ENCODE measurements around a stretch of chr3.

- RRBS: no CpG with 5 or more reads among the region's 7 CpGs
Measured at GRCh38 chr3:64163794-64164251, 61.4 kb downstream of the PRICKLE2 start.

DNA sequence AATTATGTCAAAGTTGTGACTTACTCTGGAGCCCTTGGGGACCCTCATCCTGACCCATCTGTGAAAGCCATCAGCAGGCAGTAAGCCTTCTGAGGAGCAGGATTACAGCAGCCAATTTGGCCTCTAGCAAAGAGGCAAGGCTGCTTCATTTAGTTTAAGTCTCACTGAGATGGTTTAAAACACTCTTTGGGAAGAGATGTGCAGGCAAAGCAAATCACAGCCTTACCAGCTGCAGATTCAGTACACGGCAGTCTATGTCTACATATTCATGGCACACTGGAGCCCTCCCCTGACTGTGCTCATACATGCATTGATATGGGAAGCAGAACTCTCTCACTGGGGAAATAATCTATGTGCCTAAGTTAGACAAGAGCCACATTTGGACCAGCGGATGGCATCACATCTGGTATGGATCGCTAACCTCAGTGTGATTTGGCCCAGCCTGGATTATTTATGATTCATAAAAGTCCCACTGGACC lies 1.5 kb downstream of the PRICKLE2 start:
- RRBS: no CpG with 5 or more reads among the region's 3 CpGs

DNA sequence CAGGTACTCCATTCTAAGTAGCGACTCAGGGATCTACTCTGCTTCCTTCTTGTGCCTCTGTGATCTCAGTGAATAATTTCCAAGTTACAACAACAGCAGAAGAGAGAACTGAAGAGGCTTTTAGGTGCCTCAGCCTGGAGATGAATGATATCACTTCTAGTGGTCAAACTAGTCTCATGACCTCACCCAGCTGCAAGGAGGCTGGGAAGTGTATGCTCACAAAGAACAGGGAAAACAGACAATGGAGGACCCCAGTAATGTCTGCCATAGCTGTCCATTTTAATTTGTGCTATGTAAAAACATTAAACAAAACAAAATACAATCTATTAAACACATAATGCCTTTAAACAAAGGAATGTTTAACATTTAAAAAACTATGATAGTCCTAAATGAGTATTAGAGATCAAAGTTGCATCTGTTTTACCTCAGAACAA lies 4.7 kb upstream of the PRICKLE2 start:
- RRBS: no CpG with 5 or more reads among the region's 1 CpG

GRCh38 chr3:64413661-64414074 lies 188.4 kb upstream of the PRICKLE2 start:
- RRBS: no CpG with 5 or more reads among the region's 3 CpGs

GRCh38 chr3:64462135-64462486 lies 225.7 kb downstream of the ADAMTS9 start:
- RRBS: no CpG with 5 or more reads among the region's 6 CpGs

GRCh38 chr3:64650378-64650838 lies 37.4 kb downstream of the ADAMTS9 start:
- RRBS: no CpG with 5 or more reads among the region's 3 CpGs

- RRBS: no CpG with 5 or more reads among the region's 1 CpG
Measured at GRCh38 chr3:64676856-64677066, 11.0 kb downstream of the ADAMTS9 start.

DNA sequence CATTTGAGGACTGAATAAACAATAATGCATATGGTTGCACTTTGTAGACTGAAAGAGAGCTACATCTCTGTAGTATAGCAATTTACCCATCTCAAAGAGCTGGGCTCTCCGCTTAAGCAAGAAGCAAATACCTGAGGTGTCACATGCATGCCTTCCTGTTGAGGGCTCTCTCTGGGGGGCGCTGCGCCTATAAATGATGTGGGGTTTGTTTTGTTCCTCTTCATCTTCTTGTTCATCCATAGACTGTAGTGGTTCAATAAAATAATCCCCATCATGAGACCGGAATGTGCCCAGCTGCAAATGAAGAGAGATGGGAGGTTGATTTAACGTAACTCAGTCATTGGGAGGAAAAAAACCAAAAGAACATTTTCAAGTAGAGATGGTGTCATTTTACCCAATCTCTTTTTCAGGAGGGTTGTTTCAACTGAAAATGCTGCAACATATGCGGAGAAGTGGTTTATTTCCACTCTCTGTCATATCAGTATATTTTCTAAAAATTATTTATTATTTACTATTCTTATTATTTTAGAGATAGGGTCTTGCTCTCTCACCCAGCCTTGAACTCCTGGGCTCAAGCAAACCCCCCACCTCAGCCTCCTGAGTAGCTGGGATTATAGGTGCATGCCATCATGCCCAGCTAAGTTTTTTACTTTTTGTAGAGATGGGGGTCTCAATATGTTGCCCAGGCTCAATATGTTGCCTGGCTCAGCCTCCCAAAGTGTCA lies 6.6 kb downstream of the ADAMTS9 start:
- RRBS: no CpG with 5 or more reads among the region's 6 CpGs

DNA sequence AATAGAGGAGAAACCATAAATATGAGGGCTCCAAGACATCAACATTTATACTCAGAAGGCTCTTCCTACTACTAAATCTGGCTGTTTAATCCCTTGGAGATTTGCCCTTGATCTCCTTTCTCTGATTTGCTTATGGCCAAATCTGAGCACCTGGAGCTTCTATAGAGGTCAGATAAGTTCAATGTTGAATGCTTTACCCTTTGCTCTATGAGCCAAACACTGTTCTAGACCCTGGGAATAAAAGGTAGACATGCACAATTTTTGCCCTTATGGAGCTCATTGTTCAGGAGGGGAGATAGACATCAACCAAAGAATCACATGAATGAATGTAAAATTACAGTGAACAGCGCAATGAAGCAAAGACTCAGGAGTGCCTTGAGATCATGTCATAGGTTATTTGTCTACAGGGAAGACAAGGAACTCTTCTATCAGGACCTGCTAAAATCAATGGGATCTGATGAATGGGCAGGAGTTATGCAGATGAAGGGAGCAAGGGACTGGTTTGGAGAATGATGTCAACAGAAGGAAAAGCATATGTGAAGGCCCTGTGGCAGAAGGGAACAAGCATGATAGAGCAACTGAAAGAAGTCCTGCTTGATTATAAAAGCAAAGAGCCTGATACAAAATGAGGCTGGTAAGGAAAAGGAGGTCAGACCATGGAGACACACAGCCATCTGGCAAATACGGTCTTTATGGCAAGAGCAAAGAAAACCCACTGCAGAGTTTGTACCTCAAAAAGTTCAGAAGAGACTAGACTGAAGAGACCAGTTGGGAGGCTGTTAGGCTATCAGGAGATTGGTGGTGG lies 226.7 kb upstream of the ADAMTS9 start:
- RRBS: no CpG with 5 or more reads among the region's 2 CpGs

DNA sequence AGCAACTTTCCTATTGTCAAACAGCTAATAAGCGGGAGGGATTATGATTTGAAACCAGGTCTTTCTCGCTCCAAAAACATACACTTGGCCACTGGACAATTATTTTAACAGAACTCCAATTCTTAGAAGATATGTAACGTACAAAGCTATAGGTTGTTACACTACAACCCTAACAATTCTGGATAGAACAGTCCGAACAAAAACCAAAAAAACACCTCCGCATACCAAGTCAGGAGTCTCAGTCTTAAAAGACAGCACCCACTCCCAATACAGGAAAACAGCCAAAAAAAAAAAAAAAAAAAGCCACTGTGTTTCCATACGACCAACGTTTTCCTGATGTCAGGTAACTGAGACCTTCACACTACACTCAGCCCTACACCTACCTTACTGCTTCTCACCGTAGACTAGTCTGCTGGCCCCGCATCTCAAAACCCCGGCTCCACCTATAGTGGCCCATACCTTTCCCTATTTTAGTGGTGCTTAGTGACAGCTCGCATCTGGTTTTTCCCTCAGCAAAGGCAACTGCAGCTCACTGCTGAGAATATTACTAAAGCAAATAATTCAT lies 339.5 kb upstream of the ADAMTS9 start:
- RRBS: no CpG with 5 or more reads among the region's 11 CpGs

- RRBS: no CpG with 5 or more reads among the region's 5 CpGs
Measured at GRCh38 chr3:65145878-65146576, 458.2 kb upstream of the ADAMTS9 start.

GRCh38 chr3:65466485-65467693 lies 571.8 kb downstream of the MAGI1 start:
- RRBS: no CpG with 5 or more reads among the region's 6 CpGs

DNA sequence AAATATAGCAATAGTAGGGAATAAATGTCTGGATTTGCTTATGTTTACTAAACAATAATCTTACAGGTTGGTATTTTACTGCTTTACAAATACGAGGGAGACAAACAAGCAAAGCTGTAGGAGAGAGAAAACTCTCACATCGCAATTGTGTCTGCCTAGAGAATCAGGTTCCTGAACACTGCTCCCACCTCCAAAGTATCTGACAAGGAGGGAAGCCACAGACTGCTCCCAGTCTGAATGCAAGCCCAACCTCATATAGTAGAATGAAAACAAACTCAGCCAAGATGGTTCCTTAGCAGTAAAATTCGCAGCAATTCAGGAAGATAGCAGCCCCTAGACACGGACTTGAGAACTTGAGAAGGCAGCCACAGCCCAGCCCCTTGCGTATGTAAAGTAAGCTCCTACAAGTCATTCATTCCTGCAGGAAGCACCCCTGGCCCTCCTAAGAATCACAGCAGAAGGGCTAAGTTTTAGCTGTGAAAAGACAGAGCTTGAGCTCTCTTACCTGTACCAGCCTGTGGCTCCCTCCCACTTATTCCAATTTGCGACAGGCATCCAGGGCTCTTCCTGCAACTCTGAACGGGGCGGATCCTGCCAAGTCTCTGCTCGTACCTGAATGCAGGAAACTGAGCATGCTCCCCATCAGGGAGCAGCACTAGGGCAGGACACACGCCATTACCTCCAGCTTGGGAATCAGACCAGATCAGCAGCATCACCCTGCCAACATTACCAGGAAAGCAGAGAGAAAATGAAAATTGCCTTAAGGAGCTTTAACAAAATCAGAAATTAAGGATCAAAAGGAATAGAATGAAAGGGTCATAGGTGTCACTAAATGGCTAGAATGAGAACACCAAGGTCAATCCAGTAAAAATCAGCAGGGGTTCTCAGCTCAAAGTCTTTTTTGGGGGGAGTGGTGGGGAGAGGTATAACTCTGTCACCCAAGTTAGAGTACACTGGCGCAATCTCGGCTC lies 136.3 kb downstream of the MAGI1 start:
- RRBS: no CpG with 5 or more reads among the region's 12 CpGs

GRCh38 chr3:65974488-65975409 lies 64.0 kb downstream of the MAGI1 start:
- RRBS: no CpG with 5 or more reads among the region's 7 CpGs

- RRBS: no CpG with 5 or more reads among the region's 13 CpGs
Measured at GRCh38 chr3:66019675-66020428, 18.9 kb downstream of the MAGI1 start.

DNA sequence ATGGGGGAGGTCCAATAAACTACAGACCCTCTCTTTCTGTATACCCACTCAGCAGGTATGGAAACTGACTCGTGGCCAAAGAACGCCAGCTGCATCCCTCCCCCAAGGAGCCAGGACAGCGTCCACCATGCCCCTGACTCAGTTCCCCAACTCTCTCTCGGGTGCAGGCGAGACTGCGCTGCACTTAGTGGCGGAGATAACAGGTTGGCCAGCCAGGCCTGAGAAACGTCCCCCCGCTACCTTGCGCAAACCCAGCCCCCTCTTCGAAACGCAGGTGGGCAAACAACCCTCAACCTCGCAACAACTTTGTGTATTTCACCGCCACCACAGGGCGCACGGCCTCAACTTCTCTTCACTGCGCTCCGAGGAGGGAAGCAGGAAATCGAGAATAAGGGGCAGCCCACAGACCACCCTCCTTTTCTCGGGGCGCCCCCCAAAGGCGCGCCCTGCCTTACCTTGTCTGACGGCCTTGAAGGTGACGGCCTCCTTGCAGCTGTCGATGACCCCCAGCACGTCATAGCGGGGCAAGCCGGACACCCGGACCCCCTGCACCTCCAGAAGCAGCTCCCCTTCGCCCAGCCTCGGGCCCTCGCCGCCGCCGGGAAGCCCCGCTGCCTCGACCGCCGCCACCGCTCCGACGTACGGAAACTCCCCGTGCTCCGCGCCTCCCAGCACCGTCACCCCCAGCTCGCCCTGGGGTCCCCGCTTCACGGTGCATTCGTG lies 1.0 kb downstream of the MAGI1 start:
- RRBS: 3% methylated on average over 7 of the region's 52 CpGs

DNA sequence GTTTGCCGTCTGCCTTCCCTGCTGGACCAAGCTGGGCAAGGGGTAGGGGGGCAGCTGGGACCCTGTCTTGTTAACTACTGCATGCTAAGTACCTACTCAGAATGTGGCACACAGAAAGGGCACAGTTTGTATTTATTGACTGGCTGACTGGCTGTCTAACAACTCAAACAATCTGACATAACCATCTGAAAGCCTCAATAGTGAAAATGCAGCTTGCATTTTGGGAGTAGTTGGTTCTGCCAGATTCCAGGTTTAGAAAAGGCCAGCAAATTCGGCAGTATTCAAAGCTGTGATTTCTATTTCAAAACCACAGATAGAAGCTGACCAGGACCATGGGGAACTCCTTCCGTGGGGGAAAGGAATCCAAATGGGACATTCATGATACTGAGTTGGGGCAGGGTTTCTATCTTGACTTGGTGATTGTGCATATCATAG lies 16.7 kb upstream of the MAGI1 start:
- RRBS: no CpG with 5 or more reads among the region's 3 CpGs

DNA sequence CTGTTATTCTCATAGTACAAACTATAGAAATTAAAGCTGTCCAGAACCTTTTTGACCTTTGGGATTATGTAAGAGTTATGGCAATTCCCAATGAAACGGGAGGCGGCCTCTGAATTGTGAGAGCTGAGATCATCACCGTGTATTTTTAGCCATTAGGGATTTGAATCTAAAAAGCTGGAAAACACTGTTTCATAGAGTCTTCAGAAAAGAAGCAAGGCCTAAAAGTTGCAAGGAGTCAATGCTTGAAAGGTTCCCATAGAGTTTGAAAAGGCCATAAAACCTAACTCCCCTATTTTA lies 38.5 kb upstream of the SLC25A26 start:
- RRBS: no CpG with 5 or more reads among the region's 3 CpGs

DNA sequence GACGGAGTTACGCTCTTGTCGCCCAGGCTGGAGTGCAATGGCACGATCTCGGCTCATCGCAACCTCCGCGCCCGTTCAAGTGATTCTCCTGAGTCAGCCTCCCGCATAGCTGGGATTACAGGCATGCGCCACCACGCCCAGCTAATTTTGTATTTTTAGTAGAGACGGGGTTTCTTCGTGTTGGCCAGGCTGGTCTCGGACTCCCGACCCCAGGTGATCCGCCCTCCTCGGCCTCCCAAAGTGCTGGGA lies 26.3 kb upstream of the SLC25A26 start:
- RRBS: no CpG with 5 or more reads among the region's 18 CpGs

DNA sequence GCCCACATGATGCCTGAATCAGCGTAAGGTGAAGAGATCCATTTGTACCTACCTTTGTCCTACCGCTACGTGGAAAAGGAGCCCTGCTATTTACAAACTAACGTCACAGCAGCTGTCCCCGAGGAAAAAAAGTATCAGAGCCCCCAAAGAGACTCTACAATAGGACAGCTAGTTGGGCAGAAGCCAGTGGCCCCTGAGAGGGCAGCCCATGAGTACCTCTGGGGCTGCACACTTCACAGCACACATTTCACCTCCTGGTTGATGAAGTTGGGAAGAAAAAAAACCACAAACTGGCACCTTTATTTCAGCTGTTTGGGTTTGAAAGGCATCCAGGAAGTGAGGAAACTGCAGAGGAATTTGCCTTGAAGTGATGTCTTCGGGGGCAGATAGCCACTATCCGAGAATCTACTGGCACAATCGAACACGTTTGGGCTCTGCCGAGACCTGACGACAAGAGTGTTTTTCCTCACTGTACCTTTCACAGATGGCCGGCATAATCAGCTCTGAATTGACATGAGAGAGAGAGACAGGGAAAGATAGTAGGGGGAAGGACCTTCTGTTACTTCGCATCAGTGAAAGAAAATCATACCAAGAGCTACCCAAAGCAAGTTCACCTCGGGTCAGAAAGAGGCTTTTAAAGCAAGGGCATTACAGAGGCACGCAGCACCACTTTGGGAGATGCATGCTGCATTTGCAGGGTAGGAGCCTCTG lies 59.7 kb downstream of the LRIG1 start:
- RRBS: no CpG with 5 or more reads among the region's 15 CpGs

Measured in GM12892 (cell line).